Measurements from ENCODE around the gene AQP7B.

- PRO-cap: no peak
CAGE:
- cytosol, long polyA minus RNA: no peak
- cytosol, long polyA plus RNA: no peak
- long polyA plus RNA: no peak
- nucleus, long polyA minus RNA: no peak
- nucleus, long polyA plus RNA: no peak
These were observed 111.8 kb downstream of the THNSL2 start for GRCh38 chr2:88281925-88282424.

DNA sequence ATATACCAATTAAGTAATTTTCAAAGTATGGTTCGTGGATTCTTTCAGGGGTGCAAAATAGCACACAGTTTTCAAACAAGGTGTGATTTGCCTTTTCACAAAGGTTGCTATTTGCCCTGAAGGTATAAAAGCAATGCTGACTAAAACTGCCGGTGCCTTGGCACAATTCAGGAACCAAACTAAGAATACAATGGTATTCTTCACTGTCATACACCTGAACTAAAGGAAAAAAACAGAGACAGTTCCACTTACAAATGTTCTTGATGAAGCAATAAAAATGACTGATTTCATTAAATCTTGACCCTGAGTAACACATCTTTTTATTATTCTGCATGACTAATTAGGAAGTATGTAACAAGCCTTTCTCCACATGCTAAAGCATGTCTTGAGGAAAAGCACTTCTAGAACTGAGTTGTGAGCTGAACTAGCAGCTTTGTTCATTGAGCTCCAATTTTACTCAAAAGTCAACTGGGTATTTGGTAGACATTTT lies 18.0 kb downstream of the EIF2AK3 start:
- PRO-cap: no peak
CAGE:
- cytosol, long polyA minus RNA: no peak
- cytosol, long polyA plus RNA: no peak
- long polyA plus RNA: no peak
- nucleus, long polyA minus RNA: no peak
- nucleus, long polyA plus RNA: no peak

DNA sequence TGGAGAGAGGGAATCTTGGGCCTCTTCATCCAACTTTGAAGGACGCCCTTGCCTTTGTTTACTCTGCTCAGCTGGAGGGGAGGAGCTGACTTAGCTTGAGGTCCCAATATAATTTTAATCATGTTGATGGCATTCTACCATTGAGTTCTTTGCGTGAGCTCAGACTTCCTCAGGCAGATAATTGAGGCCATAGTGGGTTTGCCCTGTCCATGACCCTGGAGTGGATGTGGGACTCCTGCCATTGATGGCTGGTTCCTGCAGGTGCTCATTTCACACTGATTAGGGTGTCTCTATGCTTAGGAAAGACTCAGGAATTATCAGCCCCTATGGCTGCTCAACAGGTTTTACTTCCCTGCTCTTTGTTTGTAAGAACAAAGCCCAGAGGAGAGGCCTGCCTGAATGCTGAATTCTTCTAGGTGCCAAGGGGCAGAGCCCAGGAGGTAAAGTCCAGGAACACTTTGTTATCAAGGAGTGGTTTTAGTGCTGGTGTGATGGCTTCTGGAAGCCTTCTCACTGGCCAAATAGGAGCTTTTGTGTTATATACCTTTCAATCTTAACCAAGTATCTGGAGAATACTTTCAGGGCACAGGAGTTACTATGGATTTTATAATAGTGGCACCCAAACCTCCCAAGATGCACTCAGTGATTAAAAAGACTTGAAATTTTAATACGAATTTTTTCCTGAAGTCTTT lies 7.4 kb downstream of the RPIA start:
- PRO-cap: no peak
CAGE:
- cytosol, long polyA minus RNA: no peak
- cytosol, long polyA plus RNA: no peak
- long polyA plus RNA: no peak
- nucleus, long polyA minus RNA: no peak
- nucleus, long polyA plus RNA: no peak

DNA sequence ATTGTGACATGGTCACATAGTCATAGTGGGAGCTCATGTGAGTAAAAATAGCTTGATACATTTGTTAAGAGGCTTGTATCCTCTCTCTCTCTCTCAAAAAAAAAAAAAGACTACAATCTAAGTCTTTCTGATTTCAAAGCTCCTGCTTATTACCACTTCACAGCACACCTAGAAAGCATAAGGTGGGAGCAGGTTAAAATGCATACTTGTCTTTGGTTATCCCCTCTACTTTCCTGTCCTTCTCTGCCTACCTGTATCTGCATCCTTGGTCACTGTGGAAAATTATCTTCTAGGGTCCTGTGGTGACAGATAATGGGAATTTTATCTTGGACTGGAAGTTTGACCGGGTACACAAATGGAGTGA lies 46.2 kb downstream of the RPIA start:
- PRO-cap: bidirectional peak, plus-strand start at position 149 of the sequence, minus-strand start outside the sequence
CAGE:
- cytosol, long polyA minus RNA: no peak
- cytosol, long polyA plus RNA: no peak
- long polyA plus RNA: no peak
- nucleus, long polyA minus RNA: no peak
- nucleus, long polyA plus RNA: no peak

GRCh38 chr2:88841277-88842131 lies 150.0 kb downstream of the RPIA start:
- PRO-cap: no peak
CAGE:
- cytosol, long polyA minus RNA: no peak
- cytosol, long polyA plus RNA: no peak
- long polyA plus RNA: no peak
- nucleus, long polyA minus RNA: no peak
- nucleus, long polyA plus RNA: no peak

GRCh38 chr2:88846050-88846231 lies 154.5 kb downstream of the RPIA start:
- PRO-cap: no peak
CAGE:
- cytosol, long polyA minus RNA: no peak
- cytosol, long polyA plus RNA: no peak
- long polyA plus RNA: no peak
- nucleus, long polyA minus RNA: no peak
- nucleus, long polyA plus RNA: no peak

- PRO-cap: no peak
CAGE:
- cytosol, long polyA minus RNA: no peak
- cytosol, long polyA plus RNA: no peak
- long polyA plus RNA: no peak
- nucleus, long polyA minus RNA: no peak
- nucleus, long polyA plus RNA: no peak
These were observed 169.9 kb downstream of the RPIA start for GRCh38 chr2:88861275-88861802.

DNA sequence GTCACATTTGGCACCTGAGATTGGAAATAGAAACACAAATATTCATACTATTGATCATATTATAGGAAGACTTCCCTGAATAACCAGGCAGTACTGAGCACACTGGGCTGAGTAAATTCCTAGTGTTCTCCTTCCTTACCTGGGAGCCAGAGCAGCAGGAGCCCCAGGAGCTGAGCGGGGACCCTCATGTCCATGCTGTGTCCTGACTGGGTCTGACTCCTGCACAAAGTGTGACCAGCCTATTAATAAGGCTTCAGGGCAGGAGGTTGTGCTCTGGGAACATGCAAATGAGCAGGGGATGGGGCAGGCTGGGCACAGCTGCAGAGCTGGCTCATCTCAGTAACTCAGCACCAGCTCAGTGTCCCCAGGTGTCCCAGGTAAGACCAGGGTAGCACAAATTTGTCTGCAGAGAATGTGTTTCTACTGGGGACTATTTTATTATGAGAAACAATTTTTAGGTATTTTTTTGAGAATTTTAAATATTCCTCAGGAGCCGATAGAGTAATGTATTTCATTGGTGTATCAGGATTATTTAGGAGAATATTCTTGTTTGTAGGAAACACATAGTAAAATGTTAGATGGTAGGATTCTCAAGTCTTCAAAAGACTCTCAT lies 256.2 kb downstream of the RPIA start:
- PRO-cap: no peak
CAGE:
- cytosol, long polyA minus RNA: no peak
- cytosol, long polyA plus RNA: no peak
- long polyA plus RNA: no peak
- nucleus, long polyA minus RNA: no peak
- nucleus, long polyA plus RNA: no peak

- PRO-cap: no peak
CAGE:
- cytosol, long polyA minus RNA: no peak
- cytosol, long polyA plus RNA: no peak
- long polyA plus RNA: no peak
- nucleus, long polyA minus RNA: no peak
- nucleus, long polyA plus RNA: no peak
These were observed 349.0 kb downstream of the RPIA start for GRCh38 chr2:89040433-89040941.

- PRO-cap: no peak
CAGE:
- cytosol, long polyA minus RNA: no peak
- cytosol, long polyA plus RNA: no peak
- long polyA plus RNA: no peak
- nucleus, long polyA minus RNA: no peak
- nucleus, long polyA plus RNA: no peak
These were observed 451.1 kb downstream of the RPIA start for GRCh38 chr2:89142567-89142898.

DNA sequence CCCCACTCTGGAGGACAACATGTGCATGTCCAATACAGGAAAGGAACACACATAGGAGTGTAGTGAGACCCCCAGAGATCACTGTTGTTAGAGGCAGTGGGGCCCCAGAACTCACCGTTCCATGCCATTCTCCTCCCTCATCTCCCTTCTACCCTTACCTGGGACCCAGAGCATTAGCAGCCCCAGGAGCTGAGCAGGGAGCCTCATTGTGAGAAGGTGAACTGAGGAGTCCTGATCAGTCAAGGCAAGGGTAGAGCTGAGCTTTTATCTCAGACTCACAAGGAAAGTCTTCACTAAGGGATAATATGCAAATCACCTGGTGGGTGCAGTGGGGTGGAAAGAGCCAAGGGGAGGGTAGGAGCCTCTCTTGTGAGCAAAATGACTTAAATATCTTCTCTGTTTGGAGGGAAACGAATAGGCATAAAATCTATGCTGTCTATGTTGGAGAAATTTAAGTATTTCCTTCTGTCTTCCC lies 553.9 kb downstream of the RPIA start:
- PRO-cap: no peak
CAGE:
- cytosol, long polyA minus RNA: no peak
- cytosol, long polyA plus RNA: no peak
- long polyA plus RNA: no peak
- nucleus, long polyA minus RNA: no peak
- nucleus, long polyA plus RNA: no peak

GRCh38 chr2:89837641-89838241 lies 1146.3 kb downstream of the RPIA start:
- PRO-cap: no peak
CAGE:
- cytosol, long polyA minus RNA: no peak
- cytosol, long polyA plus RNA: no peak
- long polyA plus RNA: no peak
- nucleus, long polyA minus RNA: no peak
- nucleus, long polyA plus RNA: no peak

DNA sequence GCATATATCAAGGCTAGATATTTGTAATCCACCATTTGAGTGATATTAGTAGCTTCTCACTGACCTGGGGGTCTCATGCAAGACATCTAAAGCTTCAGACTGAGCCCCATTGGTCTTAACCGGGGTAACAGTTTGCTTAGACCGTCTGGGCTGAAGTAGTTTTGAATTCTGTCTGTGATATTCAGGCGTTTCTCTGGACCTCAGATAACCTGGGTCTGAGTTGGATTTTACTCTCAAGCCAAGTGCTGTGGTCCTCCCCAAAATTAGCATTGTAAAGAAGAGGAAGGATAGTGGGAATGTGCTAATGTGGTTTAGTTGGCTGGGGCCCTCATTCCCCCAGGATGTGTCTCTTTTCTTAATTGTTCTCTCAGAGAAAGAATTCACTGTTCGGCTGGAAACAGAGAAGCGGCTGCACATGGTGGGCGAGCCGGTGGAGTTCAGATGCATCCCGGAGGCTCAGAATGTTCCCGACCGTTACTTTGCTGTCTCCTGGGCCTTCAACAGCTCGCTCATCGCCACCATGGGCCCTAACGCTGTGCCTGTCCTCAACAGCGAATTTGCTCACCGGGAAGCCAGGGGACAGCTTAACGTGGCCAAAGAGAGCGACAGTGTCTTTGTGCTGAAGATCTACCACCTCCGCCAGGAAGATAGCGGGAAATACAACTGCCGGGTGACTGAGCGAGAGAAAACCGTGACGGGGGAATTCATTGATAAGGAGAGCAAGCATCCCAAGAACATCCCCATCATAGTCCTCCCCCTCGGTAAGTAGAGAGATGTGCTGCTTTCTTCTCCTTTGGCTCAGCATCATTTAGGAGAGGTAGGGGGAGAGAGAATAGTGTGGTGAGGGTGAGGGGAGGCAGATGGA lies 2842.4 kb upstream of the AQP7B start:
- PRO-cap: no peak
CAGE:
- cytosol, long polyA minus RNA: no peak
- cytosol, long polyA plus RNA: no peak
- long polyA plus RNA: no peak
- nucleus, long polyA minus RNA: no peak
- nucleus, long polyA plus RNA: no peak

GRCh38 chr2:94586855-94587547 lies at the start of gene AQP7B:
Gene AQP7B (plus strand): TSS chr2:94587311.
- PRO-cap: no peak
CAGE:
- cytosol, long polyA minus RNA: no peak
- cytosol, long polyA plus RNA: no peak
- long polyA plus RNA: no peak
- nucleus, long polyA minus RNA: no peak
- nucleus, long polyA plus RNA: no peak

GRCh38 chr2:95057371-95058259 lies 32.1 kb downstream of the MAL start:
- PRO-cap: no peak
CAGE:
- cytosol, long polyA minus RNA: no peak
- cytosol, long polyA plus RNA: no peak
- long polyA plus RNA: no peak
- nucleus, long polyA minus RNA: no peak
- nucleus, long polyA plus RNA: no peak

DNA sequence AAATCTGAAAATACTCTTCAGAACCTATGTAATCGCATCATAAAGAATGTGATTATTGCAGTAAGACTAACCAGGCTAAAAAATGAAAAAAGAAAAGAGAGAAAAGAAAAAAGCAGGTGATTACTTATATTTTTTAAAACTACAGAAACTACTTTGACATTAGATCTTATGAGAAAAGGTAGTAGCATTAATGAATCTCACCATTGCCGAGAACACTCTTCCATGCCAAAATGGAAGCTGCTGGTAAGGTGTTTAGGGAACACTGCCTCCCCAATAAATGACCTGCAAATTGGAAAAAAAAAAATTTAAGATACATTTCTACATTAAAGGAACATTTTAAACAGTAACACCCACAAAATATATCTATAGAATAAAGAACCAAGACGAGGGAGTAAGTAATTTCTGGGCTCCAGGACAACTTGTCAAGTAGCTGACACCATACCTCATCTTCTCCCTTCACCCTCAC lies 3.9 kb downstream of the MRPS5 start:
- PRO-cap: no peak
CAGE:
- cytosol, long polyA minus RNA: no peak
- cytosol, long polyA plus RNA: start-site peak on the minus strand centred at position 267 of the sequence, 8 bp wide, 118 and 122 reads in 2 replicates
- long polyA plus RNA: no peak
- nucleus, long polyA minus RNA: start-site peak on the minus strand centred at position 269 of the sequence, 10 bp wide, 70 reads
- nucleus, long polyA plus RNA: start-site peak on the minus strand centred at position 267 of the sequence, 9 bp wide, 70 and 214 reads in 2 replicates

- PRO-cap: no peak
CAGE:
- cytosol, long polyA minus RNA: no peak
- cytosol, long polyA plus RNA: no peak
- long polyA plus RNA: no peak
- nucleus, long polyA minus RNA: no peak
- nucleus, long polyA plus RNA: no peak
These were observed 7.3 kb upstream of the KCNIP3 start for GRCh38 chr2:95289635-95290497.

DNA sequence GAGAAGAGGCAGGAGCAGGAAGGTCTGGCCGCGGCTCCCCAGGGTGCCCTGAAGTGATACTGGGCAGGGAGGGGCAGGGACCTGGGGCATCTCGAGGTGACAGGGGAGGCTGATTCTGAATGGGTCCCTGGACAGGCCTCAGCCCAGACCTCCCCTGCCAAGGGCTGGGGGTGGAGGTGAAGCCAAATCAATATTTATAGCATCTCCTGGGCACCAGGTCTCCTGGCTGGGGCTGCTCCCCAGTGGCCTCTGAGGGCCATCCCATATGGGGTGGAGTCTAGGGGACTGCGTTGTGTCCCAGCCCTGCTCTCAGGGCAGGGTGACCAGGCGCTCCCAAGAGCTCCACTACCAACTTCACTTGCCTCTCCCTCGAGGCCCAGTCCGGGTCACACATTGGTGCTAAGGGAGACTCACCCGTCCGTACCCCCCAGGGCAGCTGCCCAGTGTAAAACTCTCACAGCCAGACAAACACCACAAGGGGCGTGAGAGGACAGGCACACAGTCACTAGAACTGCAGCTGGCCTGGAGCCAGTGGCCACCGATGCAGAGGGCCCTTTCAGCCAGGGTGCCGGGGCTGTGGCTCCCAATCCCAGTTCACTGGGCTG lies 33.1 kb downstream of the KCNIP3 start:
- PRO-cap: no peak
CAGE:
- cytosol, long polyA minus RNA: no peak
- cytosol, long polyA plus RNA: no peak
- long polyA plus RNA: no peak
- nucleus, long polyA minus RNA: no peak
- nucleus, long polyA plus RNA: no peak

- PRO-cap: no peak
CAGE:
- cytosol, long polyA minus RNA: no peak
- cytosol, long polyA plus RNA: no peak
- long polyA plus RNA: no peak
- nucleus, long polyA minus RNA: no peak
- nucleus, long polyA plus RNA: no peak
These were observed 74.0 kb downstream of the TRIM43 start for GRCh38 chr2:95665619-95666375.

DNA sequence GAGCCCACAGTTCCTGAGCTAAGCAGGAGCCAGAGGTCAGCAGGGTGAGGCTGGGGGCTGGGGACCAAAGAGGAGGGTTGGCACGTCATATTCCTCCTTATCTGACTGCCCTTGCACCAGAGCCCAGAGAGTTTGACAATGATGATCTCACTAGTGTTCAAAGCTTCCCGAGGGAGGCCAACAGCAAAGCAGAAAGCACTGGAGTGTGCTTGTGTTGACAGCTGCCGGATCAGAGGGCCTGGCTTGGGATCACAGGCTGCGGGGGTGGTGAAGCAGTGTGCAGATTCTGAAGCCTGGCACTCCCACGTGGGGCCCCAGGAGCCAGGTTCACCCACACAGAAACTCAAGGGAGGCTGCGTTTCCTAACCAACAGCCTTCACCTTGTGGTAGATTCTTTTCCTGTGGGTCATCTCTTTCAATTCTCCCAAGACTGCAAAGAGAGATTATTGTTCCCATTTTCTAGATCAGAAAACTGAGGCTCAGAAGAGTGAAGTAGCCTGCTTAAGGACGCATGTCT lies 89.8 kb downstream of the TRIM43 start:
- PRO-cap: no peak
CAGE:
- cytosol, long polyA minus RNA: no peak
- cytosol, long polyA plus RNA: no peak
- long polyA plus RNA: no peak
- nucleus, long polyA minus RNA: no peak
- nucleus, long polyA plus RNA: no peak

Data from endothelial cell of umbilical vein (primary cell).